ENCODE data around the gene SELENOS.

DNA sequence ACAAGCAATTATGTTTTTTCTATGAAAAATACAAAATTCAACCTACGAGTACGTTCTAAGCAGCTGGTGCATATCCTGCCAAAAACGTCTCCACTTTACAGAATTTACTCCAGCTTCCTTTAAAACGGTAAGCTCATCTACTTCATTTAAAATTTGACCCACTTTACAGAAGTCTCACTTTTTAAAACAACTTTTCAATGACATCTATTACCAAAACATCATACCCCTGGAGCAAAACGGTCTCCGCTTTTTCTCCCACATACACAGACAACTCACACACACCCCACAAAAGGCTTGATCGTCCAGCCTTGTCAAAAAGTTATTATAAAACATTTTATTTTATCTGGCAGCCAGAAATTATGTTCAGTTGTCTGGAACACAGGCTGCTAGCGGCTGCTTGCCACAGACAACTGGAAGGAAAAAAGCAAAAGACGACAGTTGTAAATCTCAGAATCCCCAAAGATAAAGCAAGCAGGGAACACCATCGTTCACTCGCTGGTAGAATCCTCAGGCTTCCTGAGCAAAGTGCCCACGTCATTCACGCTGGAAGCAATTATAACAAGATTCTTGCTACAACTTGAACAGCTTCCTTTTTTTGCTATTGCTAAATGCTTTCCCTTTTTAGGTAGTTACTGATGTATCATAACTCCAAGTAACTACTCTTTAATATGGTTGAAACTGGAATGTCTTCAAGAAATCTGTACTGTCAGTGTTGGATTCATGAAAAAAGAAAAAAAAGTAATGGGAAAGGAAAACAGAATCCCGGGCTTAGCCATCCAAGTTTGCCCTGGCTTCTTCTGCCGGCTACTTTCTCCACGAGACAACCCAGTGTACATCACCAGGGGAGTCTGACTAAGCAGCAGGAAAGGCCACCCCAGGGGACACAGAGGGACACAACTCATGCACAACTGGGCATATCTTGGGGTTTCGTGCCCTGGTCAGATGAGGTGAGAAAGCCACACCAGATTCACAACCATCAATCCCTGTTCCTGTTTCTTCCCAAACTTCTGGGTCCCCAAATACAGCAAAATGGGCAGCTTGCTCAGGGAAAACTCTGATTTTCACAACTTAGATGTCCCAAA lies 33.5 kb downstream of the ADAMTS17 start:
- PRO-cap, result no peak

DNA sequence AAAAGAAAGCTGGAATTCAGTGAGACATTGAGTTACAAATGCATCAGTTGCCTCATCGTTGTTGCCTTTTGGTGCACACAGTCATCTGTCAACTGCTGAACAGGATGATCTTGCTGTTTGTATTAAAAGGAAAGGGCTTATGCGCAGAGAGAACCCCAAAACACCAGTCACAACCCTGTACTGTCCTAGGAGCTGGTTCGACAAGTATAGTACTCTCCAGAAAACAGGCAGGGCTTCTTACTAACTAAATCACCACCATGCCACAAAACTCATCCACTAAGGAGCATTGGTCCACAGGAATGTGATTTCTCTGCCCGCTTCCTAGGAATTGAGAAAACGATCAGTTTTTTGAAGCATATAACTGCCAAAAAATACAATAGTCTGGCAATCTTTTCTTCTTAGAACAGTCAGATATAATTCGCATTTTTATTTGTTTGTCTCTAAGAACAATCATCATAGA lies 362 bp upstream of the CERS3 start:
- PRO-cap, result no peak

DNA sequence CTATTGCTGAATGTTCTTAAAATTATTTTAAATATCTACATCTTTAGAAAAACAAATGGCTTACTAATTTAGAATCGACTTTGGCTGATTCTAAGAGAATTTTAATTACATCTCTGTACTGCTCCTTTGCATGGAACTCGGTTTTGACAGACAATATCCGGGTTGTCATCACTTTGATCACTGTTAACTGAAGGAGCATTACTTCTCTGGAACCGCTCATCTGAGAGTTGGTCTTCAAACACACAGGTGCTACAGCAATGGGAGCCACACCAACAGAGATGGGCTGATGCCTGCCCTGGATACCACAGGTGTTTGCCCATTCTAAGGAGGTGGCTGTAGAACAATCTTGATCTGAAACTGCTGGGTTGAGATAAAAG lies 21.6 kb downstream of the LINS1 start:
- PRO-cap, result no peak

GRCh38 chr15:100603029-100603536 lies 694 bp downstream of the ASB7 start:
- PRO-cap, result no peak

GRCh38 chr15:100686042-100686916 lies 83.9 kb downstream of the ASB7 start:
- PRO-cap, result no peak

- PRO-cap, result no peak
Observed at GRCh38 chr15:101020862-101021420, 101.8 kb downstream of the LRRK1 start.

DNA sequence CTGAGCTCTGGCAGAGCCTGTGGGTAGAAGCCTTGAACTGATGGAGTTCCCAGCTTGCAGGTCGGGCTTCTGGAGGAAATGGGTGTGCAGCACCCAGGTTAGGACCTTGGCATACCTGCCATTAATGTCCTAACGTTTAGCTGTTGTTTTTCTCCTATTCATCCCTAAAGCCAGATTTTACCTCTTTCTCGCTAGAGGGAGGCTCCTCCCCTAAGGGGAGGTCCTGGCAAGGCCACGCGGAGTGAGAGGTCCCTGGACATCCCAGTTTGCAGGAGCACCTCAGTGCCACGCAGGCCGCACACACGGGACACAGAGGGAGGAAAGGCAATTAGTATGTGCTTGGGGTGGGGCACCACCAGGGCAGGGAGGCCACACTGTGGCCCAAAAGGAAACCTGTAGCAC lies 148.6 kb downstream of the LRRK1 start:
- PRO-cap, result no peak

- PRO-cap, result no peak
Observed at GRCh38 chr15:101070399-101071057, 151.4 kb downstream of the LRRK1 start.

- PRO-cap, result no peak
Observed at GRCh38 chr15:101085811-101086300, 166.0 kb downstream of the CHSY1 start.

GRCh38 chr15:101187474-101188373 lies 64.1 kb downstream of the CHSY1 start:
- PRO-cap, result no peak

DNA sequence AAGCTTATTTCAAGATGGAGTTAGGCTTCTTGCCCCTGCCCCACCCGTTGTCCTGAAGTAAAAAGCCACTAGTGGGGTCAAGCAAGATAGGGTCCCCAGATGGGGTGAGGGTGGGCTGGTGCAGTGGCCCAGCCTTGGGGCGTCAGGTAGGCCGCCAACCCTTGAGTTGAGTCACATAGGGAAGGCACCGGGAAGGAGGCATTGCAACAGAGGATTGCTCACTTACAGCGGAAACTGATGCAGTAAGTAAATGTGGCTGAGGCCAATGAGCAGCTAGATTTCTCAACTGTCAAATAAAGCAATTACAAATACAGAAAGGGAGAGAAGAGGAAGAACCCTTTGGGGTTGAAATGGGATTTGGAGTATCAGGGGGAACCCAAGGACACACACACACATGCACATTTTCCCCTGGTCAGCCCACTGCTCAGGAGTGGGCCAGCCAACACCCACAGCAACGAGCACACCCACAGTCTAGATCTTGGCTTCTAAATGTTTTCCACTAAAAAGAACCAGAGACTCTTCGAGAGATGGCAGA lies 44.0 kb downstream of the CHSY1 start:
- PRO-cap, result no peak

- PRO-cap, result no peak
Observed at GRCh38 chr15:101243273-101244228, 8.3 kb downstream of the CHSY1 start.

DNA sequence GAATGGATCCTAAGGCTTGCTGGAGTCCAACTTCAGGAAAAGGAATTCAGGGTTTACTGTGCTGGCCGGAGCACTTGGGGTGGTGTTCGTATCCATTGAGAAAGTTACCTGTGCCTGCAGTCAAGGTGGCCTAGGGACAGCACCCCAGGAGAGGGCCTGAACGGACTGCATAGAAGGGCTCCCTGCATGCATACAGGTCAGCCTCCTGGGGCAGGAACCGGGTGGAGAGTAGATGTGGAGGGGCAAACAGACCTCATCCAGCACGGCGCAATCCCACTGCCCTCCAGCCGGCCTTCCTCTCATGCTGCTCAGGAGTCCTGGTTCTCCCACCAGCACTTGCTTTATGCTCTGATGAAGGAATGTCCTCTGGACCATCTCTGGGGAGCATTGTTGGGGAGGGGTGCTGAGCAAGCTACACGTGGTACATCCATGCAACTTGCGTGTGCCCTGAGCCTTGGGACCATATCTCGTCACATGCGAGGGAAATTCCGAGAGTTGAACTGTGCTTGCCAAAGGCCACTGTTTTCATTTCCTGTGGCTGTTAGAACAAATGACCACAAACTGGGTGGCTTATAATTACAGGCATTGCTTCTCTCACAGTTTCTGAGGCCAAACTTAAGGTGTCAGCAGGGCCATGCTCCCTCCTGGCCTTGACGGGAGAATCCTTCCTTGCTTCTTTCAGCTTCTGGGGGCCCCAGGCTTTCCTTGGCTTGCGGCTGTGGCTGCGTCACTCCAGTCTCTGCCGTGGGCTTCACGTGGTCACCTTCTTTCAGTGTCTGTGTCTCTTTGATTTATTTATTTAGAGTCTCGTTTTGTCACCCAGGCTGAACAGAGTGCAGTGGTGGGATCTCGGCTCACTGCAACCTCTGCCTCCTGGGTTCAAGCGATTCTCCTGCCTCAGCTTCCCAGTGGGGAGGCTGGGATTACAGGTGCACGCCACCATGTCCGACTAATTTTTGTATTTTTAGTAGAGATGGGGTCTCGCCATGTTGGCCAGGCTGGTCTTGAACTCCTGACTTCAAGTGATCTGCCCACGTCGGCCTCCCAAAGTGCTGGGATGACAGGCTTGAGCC lies 12.2 kb downstream of the SELENOS start:
- PRO-cap, result bidirectional peak, plus-strand start at position 493 of the sequence, minus-strand start at position 343 of the sequence

GRCh38 chr15:101276916-101277781 lies at the start of gene SELENOS:
Gene SELENOS (minus strand): TSS chr15:101277485.
- PRO-cap, result bidirectional peak, plus-strand start at chr15:101277625, minus-strand start at chr15:101277446

GRCh38 chr15:101292884-101293655 lies 2.0 kb downstream of the SNRPA1 start:
- PRO-cap, result no peak

- PRO-cap, result unidirectional peak, minus-strand start at chr15:101320763
Observed at GRCh38 chr15:101320447-101321130, 25.5 kb upstream of the SNRPA1 start.

DNA sequence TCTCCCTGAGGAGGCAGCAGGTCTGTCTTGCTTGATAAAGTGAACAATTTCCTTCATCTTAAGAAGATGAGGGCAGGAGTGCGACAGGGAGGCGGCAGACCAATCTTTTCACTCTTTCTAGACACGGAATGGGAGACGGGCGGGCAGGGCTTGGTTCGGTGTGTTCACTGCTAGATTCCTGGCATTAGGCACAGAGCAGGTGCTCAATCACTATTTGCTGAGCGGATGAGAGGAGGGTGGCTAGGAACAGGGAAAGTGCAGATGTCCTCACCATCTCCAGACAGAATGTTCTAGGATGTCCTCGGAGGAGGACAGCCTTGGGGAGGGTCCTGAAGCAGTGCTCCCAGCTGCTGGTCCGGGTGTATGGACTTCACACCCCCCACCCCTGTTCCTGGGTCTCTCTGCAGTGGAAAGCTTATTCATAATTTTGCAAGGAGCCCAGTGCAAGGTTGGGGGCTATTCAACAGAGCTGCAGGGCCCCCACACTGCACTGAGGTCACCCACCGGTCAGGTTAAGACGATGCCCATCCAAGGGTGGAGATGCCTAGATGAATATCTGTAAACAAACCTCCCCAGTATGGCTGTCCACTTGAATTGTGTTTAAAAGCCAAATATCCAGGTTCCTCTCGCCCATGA lies 33.3 kb upstream of the SNRPA1 start:
- PRO-cap, result no peak

GRCh38 chr15:101398198-101398912 lies 91.2 kb downstream of the PCSK6 start:
- PRO-cap, result no peak

- PRO-cap, result unidirectional peak, plus-strand start at chr15:101440182
Observed at GRCh38 chr15:101439174-101440461, 49.9 kb downstream of the PCSK6 start.

GRCh38 chr15:101448172-101448876 lies 41.2 kb downstream of the PCSK6 start:
- PRO-cap, result no peak

Measured in paraaortic lymph node (tissue), 1 donor.